ENCODE results near the gene UPK3BL2.

- PRO-cap: no peak
CAGE:
- cytosol, long polyA plus RNA: no peak
- long polyA plus RNA: no peak
- nucleus, long polyA plus RNA: no peak
Measured at GRCh38 chr7:102424631-102425191, 8.7 kb upstream of the ORAI2 start.

- PRO-cap: no peak
CAGE:
- cytosol, long polyA plus RNA: no peak
- long polyA plus RNA: no peak
- nucleus, long polyA plus RNA: no peak
Measured at GRCh38 chr7:102425456-102426206, 7.7 kb upstream of the ORAI2 start.

DNA sequence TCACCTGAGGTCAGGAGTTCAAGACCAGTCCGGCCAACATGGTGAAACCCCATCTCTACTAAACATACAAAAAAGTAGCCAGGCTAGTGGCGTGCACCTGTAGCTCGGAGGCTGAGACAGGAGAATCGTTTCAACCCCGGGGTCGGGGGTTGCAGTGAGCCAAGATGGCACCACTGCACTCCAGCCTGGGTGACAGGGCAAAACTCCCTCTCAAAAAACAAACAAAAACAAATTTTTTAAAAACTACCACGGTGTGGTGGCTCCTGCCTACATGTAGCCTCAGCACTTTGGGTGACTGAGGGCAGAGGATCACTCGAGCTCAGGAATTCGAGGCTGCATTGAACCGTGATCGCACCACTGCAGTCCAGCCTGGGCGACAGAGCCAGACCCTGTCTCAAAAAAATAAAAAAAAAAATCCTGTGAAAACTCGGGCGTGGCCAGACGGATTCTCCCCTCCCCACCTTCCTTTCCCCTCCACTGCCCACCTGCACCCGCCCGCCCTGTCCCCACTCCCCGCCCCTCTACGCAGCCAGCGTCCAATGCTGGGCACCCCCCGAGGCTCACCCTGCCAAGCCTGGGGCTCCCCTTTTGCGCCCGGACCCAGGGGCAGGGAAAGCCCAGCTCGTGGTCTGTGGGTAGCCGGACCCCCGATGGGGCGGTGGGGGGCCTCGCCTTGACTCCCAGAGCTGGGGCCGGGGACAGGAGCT lies 654 bp upstream of the ORAI2 start:
- PRO-cap: no peak
CAGE:
- cytosol, long polyA plus RNA: no peak
- long polyA plus RNA: no peak
- nucleus, long polyA plus RNA: no peak

- PRO-cap: no peak
CAGE:
- cytosol, long polyA plus RNA: no peak
- long polyA plus RNA: no peak
- nucleus, long polyA plus RNA: no peak
Measured at GRCh38 chr7:102454281-102454912, 10.3 kb downstream of the ALKBH4 start.

DNA sequence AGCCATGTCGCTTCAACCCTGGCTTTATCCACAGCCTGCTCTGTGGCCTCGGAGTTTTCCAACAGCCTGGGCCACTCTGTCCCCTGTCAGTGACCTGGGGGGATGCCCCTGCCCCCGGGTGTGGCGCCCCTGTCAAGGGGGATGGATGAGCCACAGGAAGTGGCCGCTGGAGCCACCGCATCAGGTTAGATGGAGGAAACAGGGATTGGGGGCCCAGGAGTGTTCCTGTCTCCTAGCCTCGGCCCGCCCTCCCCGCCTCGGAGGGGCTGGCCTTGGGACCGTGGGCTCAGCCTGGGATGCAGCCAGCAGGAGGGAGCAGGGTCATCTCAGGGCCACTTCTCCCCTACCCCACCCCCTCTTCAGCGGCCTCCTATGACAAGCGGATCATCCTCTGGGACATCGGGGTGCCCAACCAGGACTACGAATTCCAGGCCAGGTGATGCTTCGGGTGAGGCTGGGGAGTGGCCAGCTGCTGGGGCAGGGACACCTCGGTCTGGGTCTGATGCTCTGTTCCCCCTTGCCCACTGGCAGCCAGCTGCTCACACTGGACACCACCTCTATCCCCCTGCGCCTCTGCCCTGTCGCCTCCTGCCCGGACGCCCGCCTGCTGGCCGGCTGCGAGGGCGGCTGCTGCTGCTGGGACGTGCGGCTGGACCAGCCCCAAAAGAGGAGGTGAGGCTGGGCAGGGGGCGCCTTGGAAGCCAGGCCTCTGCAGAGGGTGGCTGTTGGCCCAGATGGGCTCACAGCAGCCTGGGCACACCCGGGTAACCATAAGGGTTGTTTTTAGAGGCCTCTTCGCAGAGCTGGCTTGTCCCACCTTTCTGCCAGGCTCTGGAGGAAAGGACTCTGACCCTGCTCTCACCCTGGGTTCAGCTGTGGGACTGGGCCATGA lies 4.7 kb downstream of the LRWD1 start:
- PRO-cap: no peak
CAGE:
- cytosol, long polyA plus RNA: no peak
- long polyA plus RNA: no peak
- nucleus, long polyA plus RNA: no peak

- PRO-cap: no peak
CAGE:
- cytosol, long polyA plus RNA: no peak
- long polyA plus RNA: no peak
- nucleus, long polyA plus RNA: no peak
Measured at GRCh38 chr7:102470250-102470806, 5.5 kb downstream of the LRWD1 start.

DNA sequence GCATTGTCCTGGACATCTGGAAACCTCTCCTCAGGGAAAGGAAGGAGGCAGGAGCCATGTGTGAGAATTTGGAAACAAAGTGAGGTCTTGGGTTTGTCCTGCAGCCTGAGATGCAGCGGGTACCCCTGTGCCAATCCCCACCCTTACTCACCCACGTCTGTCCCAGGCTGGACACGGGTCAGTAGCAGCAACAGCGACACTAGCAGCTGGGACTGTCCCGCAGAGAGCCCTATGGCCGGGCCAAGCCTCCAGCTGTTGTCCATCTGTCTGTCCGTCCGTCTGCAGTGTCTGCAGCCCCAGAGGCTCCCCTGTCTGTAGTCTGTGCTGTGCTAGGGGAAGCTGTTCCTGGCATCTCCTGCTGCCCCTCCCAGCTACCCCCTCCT lies at the start of gene UPK3BL2:
UPK3BL2 (minus strand) TSS at position 323 of the 383 bp plus-strand sequence.
- PRO-cap: no peak
CAGE:
- cytosol, long polyA plus RNA: no peak
- long polyA plus RNA: no peak
- nucleus, long polyA plus RNA: no peak

DNA sequence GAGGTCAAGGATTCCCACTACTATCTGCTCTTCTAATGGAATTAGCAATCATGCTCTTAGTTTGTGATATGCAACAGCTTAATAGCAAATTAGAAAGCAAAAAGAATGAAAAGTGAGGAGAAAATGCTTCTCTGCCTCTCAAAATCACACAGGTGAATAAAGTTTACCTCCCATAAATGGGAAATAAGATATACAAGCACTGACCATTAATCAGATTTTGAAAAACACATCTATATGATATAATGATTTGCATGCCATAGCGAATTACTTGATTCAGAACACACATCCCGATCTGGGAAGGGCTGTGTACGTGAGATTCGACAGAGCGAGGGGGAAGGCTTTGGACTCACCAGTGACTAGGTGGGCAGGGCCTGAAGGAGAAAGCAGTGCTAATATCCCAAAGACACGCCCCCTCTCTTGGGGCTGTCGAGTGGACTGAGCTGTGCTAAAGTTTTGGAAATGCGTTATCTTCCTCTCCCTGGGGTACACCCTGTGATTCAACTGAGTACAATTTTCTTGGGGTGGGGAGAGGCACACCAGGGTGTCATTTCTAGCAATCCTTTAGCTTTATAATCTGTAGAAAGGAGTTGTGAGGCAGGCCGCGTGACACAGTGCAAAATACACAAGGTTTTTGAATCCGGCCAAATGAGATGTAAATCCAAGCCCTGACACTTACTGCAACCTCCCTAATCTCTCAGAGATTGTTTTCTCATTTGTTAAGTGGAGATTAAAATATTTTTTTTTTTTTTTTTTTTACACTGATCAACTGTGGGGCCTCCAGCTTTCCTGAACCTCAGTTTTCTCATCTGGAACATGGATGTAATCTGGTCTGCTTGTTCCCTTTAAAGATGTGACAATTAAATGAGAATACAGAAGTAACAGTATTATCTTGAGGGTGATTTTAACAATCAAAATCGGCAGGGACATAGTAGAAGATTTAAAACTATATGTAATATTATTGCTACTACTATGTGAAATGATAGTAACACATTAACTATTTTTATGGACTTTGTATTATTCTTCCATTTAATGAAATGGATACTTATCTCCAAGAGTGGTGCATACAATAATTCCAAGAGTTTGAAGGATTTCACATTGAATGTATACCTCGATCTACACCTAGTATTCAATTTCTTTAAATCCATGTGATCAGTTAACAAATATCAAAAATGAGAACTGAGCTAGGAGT lies 2.0 kb downstream of the LRRC17 start:
- PRO-cap: no peak
CAGE:
- cytosol, long polyA plus RNA: no peak
- long polyA plus RNA: no peak
- nucleus, long polyA plus RNA: no peak

GRCh38 chr7:103075258-103075895 lies 437 bp downstream of the ARMC10 start:
- PRO-cap: no peak
CAGE:
- cytosol, long polyA plus RNA: no peak
- long polyA plus RNA: no peak
- nucleus, long polyA plus RNA: no peak

DNA sequence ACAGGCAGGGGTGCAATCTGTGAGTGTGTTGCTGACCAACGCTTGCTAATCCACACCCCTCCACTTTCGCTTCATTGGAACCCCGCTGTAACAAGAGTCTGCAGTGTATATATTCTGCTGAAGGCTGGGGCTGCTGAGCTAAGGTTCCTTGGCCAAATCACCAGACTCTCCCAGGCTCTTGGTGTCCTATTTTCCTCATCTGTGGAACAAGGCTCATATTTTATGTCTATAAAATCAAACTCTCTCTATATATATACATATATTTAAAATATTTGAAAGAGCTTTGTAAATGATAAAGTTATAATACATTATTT lies 2.3 kb downstream of the NAPEPLD start:
- PRO-cap: no peak
CAGE:
- cytosol, long polyA plus RNA: no peak
- long polyA plus RNA: no peak
- nucleus, long polyA plus RNA: no peak

DNA sequence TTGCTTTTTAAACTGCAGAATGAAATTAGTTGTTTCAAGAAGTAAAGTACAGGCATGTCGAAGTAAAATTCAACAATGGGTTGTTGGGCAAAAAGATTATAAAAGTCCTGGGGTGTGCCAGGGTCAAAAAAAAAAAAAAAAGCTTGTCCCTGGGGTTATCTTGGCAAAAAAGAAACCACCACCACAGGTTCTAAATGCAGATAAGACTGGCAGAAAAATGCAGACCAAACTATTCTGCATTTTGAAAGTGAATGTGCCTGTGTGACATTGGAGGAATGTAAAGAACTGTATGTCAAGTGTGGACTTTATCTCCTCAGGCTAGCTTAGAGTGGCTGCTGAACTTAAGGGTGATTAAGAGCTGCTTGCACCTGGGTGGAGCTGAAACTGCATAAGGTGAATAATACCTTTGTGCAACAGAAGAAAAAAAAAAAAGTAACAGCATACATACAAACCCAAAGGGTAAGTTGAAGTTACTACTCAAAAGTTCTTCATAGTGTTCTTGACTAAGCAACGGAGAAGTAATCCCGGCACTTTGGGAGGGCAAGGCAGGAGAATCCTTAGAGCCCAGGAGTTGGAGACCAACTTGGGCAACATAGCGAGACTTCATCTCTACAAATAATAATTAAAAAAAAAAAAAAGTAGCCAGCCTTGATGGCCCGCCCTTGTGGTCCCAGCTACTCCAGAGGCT lies 1.4 kb upstream of the NAPEPLD start:
- PRO-cap: no peak
CAGE:
- cytosol, long polyA plus RNA: no peak
- long polyA plus RNA: no peak
- nucleus, long polyA plus RNA: no peak

- PRO-cap: no peak
CAGE:
- cytosol, long polyA plus RNA: no peak
- long polyA plus RNA: no peak
- nucleus, long polyA plus RNA: no peak
Measured at GRCh38 chr7:103152342-103153056, 3.6 kb upstream of the NAPEPLD start.

- PRO-cap: no peak
CAGE:
- cytosol, long polyA plus RNA: no peak
- long polyA plus RNA: no peak
- nucleus, long polyA plus RNA: no peak
Measured at GRCh38 chr7:103317897-103318433, 20.7 kb downstream of the PMPCB start.

GRCh38 chr7:104130176-104131244 lies 77.3 kb downstream of the ORC5 start:
- PRO-cap: no peak
CAGE:
- cytosol, long polyA plus RNA: no peak
- long polyA plus RNA: no peak
- nucleus, long polyA plus RNA: no peak

- PRO-cap: no peak
CAGE:
- cytosol, long polyA plus RNA: no peak
- long polyA plus RNA: no peak
- nucleus, long polyA plus RNA: no peak
Measured at GRCh38 chr7:104669933-104670319, 341.5 kb downstream of the LHFPL3 start.

- PRO-cap: no peak
CAGE:
- cytosol, long polyA plus RNA: no peak
- long polyA plus RNA: no peak
- nucleus, long polyA plus RNA: no peak
Measured at GRCh38 chr7:104926421-104926834, 87.6 kb upstream of the KMT2E start.

GRCh38 chr7:104983578-104984606 lies 30.1 kb upstream of the KMT2E start:
- PRO-cap: no peak
CAGE:
- cytosol, long polyA plus RNA: no peak
- long polyA plus RNA: no peak
- nucleus, long polyA plus RNA: no peak

- PRO-cap: no peak
CAGE:
- cytosol, long polyA plus RNA: no peak
- long polyA plus RNA: no peak
- nucleus, long polyA plus RNA: no peak
Measured at GRCh38 chr7:105006175-105007126, 7.6 kb upstream of the KMT2E start.

DNA sequence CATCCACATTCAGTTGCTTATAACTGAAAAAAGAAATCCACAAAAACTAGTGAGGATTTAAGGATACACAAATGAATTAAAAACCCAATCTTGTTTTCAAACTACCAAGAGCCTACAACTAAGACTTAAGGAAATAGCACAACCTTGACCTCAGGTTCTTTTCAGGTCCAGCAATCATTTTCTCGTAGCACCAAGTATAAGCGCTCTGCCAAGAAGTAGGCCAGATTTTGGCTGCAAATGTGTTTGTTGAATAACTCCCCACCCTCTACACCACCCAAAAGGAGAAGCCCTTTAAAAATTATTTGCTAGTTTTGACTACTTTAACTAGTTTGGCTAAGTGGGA lies 2.8 kb upstream of the KMT2E start:
- PRO-cap: no peak
CAGE:
- cytosol, long polyA plus RNA: no peak
- long polyA plus RNA: no peak
- nucleus, long polyA plus RNA: no peak

- PRO-cap: no peak
CAGE:
- cytosol, long polyA plus RNA: no peak
- long polyA plus RNA: no peak
- nucleus, long polyA plus RNA: no peak
Measured at GRCh38 chr7:105011537-105012315, 2.3 kb upstream of the KMT2E start.